NCI-H460 (cell line): Measurements from ENCODE around the gene CD109.

DNA sequence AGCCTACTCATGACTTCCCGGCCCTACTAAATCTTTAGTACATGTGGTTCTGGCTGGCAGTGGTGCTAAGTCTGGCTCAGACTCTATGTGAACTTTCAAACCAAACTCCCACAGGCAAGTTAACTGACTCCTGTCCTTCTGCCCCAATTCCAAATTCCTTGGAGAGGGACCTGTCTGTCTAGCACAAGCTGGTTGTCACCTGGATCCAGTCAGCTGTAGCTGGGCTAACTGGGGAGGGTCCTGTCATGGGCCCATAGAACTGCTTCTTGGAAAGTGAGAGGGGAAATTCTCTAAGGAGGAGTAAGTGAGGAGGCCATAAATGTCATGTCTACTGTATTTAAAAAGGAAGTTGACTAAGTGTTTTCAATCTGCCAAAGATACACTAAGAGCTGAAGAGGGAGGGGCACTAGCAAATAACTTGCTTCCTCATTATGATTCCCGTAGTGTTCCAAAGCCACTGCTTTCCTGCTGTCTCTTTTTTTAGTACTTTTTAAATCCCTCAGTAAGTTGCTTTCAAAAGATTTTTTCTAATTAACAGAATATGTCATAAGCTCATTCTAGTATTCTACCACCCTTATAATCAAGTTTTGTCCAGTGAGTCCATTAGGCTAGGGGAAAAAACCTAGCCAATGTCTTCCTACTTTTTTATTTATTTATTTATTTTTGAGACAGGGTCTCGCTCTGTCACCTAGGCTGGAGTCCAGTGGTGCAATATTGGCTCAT lies 240.3 kb downstream of the KCNQ5 start:
RAMPAGE:
- cytosol, long total RNA, result no peak
- long total RNA, result no peak
- nucleus, long total RNA, result no peak

DNA sequence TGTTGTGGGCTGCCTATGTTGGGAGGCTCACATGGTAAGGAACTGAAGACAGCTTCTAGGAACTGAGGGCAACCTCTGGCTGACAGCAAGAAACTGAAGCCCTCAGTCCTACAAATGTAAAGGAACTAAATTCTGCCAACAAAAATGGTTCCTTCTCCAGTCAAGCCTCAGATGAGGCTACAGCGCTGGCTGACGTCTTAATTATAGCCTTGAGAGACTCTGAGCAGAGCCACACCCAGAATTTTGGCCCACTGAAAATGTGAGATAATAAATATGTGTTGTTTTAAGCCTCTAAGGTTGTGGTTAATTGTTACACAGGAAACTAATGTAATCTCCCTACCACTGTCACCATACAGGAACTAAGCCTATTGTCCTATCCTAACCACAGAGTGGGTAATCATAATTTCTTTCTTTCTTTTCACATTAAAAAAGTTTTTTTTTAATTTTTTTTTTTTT lies 27.8 kb downstream of the DDX43 start:
RAMPAGE:
- cytosol, long total RNA, result no peak
- long total RNA, result no peak
- nucleus, long total RNA, result no peak

GRCh38 chr6:73505524-73505987 lies 15.3 kb downstream of the EEF1A1 start:
RAMPAGE:
- cytosol, long total RNA, result no peak
- long total RNA, result no peak
- nucleus, long total RNA, result no peak

DNA sequence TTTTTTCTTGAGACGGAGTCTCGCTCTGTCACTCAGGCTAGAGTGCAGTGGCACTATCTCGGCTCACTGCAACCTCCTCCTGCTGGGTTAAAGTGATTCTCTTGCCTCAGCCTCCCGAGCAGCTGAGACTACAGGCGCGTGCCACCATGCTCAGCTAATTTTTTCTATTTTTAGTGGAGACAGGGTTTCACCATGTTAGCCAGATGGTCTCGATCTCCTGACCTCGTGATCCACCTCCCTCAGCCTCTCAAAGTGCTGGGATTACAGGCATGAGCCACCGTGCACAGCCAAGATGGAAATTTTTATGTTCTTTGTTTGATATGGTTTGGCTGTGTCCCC lies 14.9 kb downstream of the EEF1A1 start:
RAMPAGE:
- cytosol, long total RNA, result no peak
- long total RNA, result no peak
- nucleus, long total RNA, result no peak

RAMPAGE:
- cytosol, long total RNA, result start-site peak on the minus strand at chr6:73521553-73521634, 237 and 123 reads in 2 replicates
- long total RNA, result no peak
- nucleus, long total RNA, result no peak
Observed at GRCh38 chr6:73521444-73522080, 730 bp upstream of the EEF1A1 start.

GRCh38 chr6:73695457-73696746 lies at the start of gene CD109:
CD109 (plus strand) TSS chr6:73696203.
RAMPAGE:
- cytosol, long total RNA, result start-site peak on the plus strand at chr6:73696152-73696220, 517 and 86 reads in 2 replicates
- long total RNA, result no peak
- nucleus, long total RNA, result start-site peak on the plus strand at chr6:73696174-73696210, 1,013 and 429 reads in 2 replicates

DNA sequence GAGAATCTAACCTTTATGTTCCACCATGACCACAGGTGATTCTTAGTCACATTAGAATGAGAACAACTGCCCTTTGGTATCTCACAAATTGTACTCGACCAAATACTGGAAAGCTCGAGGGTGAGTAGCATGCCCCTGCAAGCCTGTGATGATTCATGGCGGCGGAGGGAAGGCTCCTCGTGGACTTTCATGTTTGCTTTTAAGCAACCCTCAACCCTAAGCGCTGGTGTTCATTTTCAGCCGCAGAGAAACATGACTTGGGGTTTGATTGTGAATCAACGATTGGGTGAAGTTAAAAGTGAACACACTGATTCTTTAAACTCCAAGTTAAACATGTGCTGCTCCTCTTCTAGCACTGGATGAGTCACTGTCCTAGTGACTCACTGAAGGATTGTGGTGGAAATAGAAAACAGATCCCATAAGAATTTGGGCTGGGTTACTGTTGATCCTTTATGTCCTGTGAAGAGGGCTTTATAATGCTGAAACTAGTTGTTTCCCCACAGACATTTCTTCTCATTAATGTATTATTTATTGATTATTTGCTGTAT lies 8.3 kb downstream of the CD109 start:
RAMPAGE:
- cytosol, long total RNA, result no peak
- long total RNA, result no peak
- nucleus, long total RNA, result no peak

GRCh38 chr6:75052155-75052416 lies 153.8 kb downstream of the COL12A1 start:
RAMPAGE:
- cytosol, long total RNA, result no peak
- long total RNA, result no peak
- nucleus, long total RNA, result no peak

RAMPAGE:
- cytosol, long total RNA, result no peak
- long total RNA, result no peak
- nucleus, long total RNA, result no peak
Observed at GRCh38 chr6:75253562-75254634, 10.3 kb upstream of the COX7A2 start.

RAMPAGE:
- cytosol, long total RNA, result no peak
- long total RNA, result no peak
- nucleus, long total RNA, result no peak
Observed at GRCh38 chr6:75621324-75621877, 19.7 kb downstream of the SENP6 start.

DNA sequence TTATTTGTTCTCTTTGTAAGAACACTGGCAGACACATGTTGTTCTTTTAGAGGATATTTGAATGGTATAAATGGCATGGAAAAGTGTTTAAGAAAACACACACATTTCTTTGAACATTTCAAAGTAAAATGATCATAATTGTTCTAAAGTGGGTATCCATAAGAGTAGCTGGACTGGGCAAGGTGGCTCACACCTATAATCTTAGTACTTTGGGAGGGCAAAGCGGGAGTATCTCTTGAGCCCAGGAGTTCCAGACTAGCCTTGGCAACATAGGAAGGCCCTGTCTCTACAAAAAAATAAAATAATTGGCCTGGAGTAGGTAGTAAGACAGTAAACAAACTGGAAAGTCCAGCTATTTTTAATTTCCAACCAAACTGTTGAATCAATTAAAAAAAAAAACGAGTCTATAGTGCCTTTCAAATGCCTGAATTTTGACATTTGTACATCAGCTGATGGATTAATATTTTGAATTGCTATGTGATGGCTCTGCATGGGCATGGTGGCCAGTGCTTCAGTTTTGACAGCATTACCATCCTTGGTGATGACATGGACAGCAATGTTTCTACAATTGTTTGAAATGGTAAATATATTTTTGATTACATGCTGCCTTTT lies 40.0 kb downstream of the SENP6 start:
RAMPAGE:
- cytosol, long total RNA, result no peak
- long total RNA, result no peak
- nucleus, long total RNA, result no peak

DNA sequence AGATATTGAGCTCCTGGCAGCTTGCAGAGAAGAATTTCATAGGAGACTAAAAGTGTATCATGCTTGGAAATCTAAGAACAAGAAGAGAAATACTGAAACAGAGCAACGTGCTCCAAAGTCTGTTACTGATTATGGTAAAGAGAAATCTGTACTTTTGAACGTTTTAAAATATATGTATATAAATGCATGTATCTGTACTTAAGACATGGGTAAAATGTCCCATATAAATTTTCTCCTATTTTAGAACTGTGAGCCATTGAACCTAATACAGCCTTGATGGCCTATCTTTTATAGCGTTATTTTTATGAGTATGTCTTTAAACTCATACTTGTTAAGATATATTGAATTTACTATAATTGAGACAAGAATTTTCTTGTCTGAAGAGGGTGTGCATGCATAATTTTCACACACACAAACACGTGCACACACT lies 159.5 kb downstream of the MYO6 start:
RAMPAGE:
- cytosol, long total RNA, result no peak
- long total RNA, result no peak
- nucleus, long total RNA, result no peak

GRCh38 chr6:77368677-77369385 lies 94.5 kb downstream of the HTR1B start:
RAMPAGE:
- cytosol, long total RNA, result no peak
- long total RNA, result start-site peak on the minus strand at chr6:77369107-77369178, 9 and 34 reads in 2 replicates
- nucleus, long total RNA, result no peak

GRCh38 chr6:79046169-79046646 lies 31.8 kb downstream of the PHIP start:
RAMPAGE:
- cytosol, long total RNA, result no peak
- long total RNA, result no peak
- nucleus, long total RNA, result no peak

RAMPAGE:
- cytosol, long total RNA, result no peak
- long total RNA, result no peak
- nucleus, long total RNA, result no peak
Observed at GRCh38 chr6:79570408-79570977, 33.3 kb upstream of the LCA5 start.

DNA sequence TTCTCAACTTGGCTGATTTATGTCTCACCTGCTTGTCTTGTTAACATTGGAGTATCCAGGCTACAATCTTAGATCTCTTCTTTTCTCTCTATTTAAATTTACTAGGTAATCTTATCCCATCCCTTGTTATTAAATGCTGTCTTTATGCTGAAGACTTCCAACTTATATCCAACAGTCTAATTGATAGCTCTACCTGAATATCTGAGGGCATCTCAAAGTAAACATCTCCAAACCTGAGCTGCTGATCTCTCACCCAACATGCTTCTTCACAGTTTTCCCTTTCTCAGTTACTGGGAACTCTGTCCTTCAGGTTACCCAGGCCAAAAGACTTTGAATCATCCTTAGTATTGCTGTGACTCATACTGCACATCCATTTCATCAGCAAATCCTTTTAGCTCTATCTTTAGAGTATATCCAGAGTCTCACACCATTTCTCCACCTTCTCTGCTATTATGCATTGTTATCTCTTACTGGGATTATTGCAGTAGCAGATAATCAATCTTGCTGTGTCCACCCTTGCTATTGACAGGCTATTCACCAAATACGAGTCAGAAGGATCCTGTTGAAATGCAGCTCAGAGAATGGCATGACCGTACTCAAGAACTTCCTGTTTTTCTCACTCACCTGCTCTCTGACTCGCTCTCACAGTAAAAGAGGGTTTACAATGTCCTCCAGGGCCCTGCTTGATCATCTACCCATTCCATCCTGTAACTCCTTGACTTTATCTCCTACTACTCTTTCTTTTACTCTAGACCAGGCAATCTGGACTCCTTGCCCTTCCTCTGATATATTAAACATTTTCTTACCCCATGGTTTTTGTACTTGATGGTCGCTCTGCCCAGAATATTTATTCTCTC lies 57.3 kb downstream of the BCKDHB start:
RAMPAGE:
- cytosol, long total RNA, result no peak
- long total RNA, result no peak
- nucleus, long total RNA, result no peak

DNA sequence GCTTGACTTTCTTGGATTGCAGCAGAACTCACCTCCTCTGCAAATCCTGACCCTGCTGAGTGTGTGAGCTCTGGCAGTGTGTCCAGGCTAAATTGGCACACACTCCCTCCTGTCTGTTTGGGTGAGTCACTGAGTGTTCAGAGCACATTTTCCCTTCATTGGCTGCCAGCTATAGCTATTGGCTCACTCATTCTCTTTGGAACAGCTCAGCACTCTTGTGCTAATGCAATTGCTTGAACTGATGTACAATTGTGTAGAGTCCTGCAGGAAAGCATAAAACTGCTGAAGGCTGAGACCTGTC lies 350.9 kb downstream of the BCKDHB start:
RAMPAGE:
- cytosol, long total RNA, result no peak
- long total RNA, result no peak
- nucleus, long total RNA, result no peak

GRCh38 chr6:81720184-81720730 lies 32.2 kb downstream of the TENT5A start:
RAMPAGE:
- cytosol, long total RNA, result no peak
- long total RNA, result no peak
- nucleus, long total RNA, result no peak

DNA sequence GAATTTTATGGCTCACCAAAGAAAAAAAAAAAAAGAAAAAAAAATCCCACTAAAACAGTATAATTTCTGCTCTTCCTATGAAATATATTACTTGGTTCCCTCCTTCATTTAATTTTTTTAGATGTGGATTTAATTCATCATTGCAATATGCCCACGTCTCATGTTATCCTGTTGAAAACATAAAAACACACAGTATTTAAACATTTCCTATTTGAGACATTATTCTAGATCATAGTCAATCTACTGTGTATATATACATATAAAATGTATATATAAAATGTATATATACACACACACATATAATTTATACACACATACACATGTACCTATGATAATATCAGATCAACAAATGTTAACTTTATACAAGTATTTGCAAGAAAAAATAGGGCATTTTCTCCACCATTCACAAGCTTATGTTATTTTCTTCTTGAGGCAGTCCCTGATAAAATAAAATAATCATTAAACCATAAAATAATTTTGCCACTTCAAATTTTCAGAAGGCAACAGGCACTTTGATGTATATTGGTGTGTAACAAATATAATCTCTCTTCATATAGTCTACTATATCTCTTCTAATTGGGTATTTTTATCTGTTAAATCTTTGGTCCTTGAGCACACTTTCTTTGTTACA lies 4.0 kb downstream of the TENT5A start:
RAMPAGE:
- cytosol, long total RNA, result no peak
- long total RNA, result no peak
- nucleus, long total RNA, result no peak

DNA sequence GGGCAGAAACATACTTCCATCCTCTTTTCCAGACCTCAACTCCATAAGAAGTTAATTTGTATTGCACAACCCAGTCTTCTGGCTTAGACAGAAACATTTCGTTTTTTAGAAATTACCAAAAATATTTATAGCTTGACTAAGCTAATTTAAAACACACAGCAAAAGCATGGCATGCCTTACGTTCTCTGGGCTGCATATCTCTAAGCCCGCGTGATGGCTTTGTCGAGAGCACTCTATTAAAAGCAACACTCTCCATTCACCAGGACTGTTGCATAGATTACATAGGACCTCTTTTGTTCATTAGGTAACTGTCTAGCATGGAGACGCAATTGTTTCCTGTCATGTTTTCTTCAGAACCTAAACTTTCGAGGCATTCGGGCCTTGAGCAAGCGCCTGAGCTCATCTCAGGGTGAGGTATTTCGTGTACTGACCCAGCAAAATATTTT lies 104.5 kb downstream of the IBTK start:
RAMPAGE:
- cytosol, long total RNA, result no peak
- long total RNA, result no peak
- nucleus, long total RNA, result no peak